Measurements from ENCODE around the gene NIPAL3.

DNA sequence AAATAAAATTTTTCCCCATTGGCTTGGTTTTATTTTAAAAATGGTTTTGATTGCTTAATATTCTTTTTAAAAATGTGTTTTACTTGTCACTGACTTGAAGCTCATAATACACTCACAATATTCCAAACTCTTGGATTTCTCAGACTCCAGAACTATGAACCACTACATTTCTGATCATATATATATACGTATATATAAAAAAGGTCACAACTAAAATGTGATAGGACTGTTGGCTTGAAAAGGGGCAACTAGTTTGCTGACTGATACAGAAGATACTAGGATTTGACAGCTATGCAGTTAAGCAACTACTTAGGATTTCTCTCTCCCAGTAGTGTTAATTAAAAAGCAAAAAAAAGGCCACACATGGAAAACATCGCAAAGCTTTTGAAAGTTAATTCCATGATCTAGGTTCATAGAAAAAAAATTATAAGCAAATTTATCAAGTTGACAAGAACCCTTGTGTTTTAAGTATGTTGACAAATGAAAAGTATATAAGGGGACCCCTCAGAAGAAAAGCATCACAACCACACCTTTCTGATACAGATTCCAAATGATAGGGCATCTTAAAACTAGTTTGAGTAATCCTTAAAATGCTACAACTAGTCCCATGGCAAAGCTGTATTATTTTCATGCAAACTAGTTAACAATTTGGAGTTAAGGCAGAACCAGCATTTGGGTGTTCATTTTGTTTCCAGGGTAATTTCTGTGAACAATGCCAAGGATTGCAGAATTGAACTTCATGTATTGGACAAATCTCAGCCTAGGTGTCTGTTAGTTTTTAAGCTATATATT lies 4.0 kb downstream of the PNRC2 start:
- PRO-cap: no peak

GRCh38 chr1:24190922-24191525 lies 3.9 kb upstream of the IFNLR1 start:
- PRO-cap: bidirectional peak, plus-strand start at chr1:24191230, minus-strand start at chr1:24191033

GRCh38 chr1:24414776-24415986 lies at the start of gene NIPAL3:
Gene NIPAL3 (plus strand): TSS chr1:24415802.
- PRO-cap: bidirectional peak, plus-strand start at chr1:24415802, minus-strand start at chr1:24415628

GRCh38 chr1:24619524-24619806 lies 23.6 kb upstream of the SRRM1 start:
- PRO-cap: no peak

GRCh38 chr1:24695296-24695853 lies 49.9 kb upstream of the CLIC4 start:
- PRO-cap: bidirectional peak, plus-strand start at chr1:24695642, minus-strand start at chr1:24695502

DNA sequence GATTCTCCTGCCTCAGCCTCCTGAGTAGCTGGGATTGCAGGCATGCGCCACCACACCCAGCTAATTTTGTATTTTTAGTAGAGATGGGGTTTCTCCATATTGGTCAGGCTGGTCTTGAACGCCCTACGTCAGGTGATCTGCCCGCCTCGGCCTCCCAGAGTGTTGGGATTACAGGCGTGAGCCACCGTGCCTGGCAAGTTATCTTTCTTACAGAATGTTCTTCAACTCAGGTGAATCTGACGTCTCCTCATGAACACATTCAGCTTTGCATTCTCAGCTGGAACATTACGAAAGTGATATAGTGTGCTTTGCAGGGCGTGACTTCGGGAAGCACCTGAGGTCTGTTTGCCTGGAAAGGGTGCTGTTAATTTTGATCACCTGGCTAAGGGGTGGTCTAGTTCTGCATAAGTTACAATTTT lies 16.4 kb upstream of the CLIC4 start:
- PRO-cap: no peak

DNA sequence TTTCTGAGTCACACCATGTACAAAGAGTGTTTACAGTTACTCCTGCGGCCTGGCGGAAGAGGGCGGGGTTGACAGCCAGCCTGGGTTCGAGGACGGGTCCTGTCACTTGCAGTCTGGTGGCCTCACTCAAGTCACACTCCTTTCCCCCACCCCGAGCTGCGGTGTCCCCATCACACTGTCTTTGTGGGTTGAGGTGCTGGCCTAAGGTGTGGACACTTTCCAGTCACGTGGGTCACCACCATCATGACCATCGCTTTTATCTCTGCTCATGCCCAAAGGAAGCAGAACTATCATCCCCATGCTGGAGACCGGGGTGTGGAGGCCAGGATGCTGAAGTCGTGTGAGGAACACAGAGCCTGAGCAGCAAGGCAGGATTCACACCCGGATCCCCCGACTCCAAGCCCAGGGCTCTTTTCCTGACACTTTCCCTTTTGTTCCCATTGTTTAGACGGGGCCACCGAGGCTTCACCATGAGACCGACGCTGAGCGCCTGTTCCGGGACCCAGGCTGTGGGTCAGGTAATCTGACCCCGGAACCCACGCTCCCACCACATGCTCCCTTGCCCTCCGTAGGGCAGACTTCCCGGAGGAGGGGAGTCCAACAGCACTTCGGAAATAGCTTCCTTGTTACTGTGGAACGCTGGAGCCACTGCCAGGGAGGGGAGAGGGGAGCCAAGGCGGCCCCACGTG lies 18.6 kb downstream of the RUNX3 start:
- PRO-cap: bidirectional peak, plus-strand start at position 105 of the sequence, minus-strand start outside the sequence

- PRO-cap: unidirectional peak, minus-strand start at chr1:24923620
These were observed 6.7 kb downstream of the RUNX3 start for GRCh38 chr1:24923141-24923949.

- PRO-cap: bidirectional peak, plus-strand start at chr1:24929409, minus-strand start at chr1:24929121; bidirectional peak, plus-strand start at chr1:24929898, minus-strand start at chr1:24929778; unidirectional peak, minus-strand start at chr1:24929952
These were observed 573 bp downstream of the RUNX3 start for GRCh38 chr1:24929201-24930204.

DNA sequence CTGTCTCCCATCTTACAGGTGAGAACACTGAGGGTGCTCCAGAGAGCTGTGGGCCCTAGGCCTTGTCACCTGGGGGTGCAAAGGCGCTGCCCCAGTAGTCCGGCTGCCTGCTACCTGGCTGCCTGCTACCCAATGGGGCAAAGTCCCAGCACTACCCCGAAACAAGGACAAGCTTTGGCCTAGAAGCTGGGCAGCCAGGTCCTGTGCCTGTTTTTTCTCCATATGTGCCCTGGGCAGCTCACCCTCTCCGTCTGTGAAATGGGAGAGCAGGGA lies 17.0 kb upstream of the RUNX3 start:
- PRO-cap: no peak

DNA sequence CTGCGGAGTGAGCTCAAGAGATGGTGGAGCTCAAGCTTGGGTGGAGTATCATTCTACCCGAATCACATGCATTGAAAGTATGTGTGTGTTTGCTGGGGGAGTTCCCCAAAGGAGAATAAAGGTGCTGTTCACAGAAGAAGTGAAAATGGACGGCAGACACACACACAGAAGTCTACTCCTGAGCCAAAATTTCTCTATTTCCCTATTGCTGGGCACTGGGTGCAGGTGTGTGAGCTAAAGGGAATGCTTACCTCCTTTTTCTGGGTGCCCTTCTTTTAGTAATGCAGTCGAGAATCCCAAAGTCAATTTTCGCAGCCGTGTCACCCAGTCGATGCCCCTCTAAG lies 58.3 kb upstream of the RUNX3 start:
- PRO-cap: unidirectional peak, plus-strand start at position 134 of the sequence

- PRO-cap: no peak
These were observed 90.4 kb upstream of the RUNX3 start for GRCh38 chr1:25020401-25020949.

- PRO-cap: bidirectional peak, plus-strand start at chr1:25022612, minus-strand start at chr1:25022375; bidirectional peak, plus-strand start at chr1:25023058, minus-strand start at chr1:25023037
These were observed 92.5 kb upstream of the RUNX3 start for GRCh38 chr1:25022182-25023359.

DNA sequence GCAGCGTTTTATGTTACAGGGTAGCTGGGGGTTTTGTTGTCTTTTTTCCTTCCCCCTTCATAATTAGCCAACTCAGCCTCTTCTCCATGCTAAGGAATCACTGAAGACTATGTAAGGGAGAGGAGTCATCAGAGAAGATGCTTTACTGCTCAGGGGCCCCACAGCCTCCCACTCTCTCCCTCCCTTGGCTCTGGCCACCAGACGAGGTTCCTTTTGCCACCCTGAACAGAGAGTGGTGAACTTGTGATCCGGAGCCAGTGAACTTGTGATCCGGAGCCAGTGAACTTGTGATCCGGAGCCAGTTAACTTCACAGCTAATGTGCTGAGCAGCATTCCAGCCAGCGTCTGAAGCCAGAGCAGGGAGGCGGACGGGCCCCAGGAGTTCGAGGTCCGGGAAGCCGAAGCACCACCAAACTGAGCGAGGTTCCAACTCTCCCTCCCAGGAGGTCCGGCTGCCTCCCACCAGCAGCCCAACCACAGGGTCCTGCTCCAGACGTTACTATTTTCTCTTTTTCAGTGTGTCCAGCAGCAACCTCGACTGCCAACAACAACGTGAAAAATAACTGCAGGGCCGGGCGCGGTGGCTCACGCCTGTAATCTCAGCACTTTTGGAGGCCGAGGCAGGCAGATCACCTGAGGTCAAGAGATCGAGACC lies 85.9 kb downstream of the SYF2 start:
- PRO-cap: no peak

- PRO-cap: no peak
These were observed 2.5 kb downstream of the RSRP1 start for GRCh38 chr1:25244702-25245138.

- PRO-cap: no peak
These were observed 2.0 kb downstream of the RSRP1 start for GRCh38 chr1:25245241-25245591.

DNA sequence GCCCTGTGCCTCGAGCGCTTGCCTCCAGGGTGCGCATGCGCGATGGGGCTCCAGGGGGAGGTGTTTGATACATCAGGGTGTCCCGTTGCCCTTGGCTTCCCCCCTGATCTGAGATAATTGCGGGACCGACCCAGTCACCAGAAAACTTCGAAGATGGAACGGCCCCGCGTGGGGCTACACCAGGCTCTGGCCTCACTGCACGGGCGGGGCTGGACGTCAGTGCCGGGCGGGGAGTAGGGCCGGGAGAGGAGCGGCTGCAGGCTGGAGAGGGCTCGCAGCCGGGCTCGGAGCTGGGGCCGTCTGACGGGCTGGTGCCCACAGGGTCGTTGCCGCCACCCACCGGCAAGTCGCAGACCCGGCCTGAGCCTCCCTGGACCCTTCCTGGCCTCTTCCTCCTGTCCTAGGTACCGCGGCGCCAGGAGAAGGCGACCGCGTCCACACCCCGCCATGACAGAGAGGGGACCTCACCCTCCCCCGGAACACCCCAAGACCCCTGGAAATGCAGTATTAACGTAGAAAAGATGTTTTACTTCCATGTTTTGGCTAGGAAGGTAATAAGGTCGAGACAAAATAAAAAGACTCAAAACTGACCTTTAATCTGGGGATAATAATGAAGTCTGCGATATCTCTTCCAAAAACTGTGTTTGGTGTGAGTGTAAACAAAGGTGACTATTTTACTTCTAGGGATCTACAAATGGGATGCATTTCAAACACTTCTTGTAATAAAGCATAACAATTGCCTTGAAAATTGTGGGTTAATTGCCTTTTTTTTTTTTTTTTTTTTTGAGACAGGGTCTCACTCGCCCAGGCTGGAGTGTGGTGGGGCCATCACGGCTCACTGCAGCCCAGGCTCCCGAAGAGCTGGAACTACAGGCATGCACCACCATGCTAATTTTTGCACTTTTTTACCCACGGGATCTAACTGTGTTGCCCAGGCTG lies 601 bp upstream of the RSRP1 start:
- PRO-cap: bidirectional peak, plus-strand start at position 53 of the sequence, minus-strand start outside the sequence

DNA sequence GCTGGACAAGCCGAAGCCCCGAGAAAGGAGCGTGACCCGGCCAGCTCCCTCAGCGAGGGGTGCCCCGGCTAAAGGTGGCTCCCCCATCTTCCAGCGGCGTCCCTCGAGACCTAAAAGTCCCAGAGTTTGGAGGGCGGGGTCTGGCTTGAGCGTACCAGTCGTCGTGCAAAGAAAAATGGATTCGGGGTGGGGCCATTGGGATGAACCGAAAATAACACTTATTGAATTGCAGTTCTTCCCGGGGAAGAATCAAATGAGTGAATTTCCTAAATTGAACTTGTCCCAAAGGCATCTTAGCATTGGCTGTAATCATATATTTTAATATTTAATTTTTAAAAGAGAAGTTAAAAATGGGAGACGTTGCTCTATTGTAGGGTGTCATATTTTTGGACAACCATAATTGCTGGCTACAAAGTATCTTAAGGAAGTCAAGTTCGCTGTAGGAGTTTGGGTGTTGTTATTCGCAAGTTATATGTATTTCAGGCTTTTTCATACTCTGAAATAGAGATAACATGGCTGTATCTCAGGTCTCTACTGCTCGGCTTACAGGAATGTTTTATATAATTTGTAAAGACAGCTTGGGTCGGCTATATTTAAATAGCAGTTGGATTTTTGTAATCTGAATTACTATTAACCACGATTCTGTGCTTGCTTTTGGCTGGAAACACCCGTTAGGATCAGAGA lies 752 bp downstream of the TMEM50A start:
- PRO-cap: no peak

DNA sequence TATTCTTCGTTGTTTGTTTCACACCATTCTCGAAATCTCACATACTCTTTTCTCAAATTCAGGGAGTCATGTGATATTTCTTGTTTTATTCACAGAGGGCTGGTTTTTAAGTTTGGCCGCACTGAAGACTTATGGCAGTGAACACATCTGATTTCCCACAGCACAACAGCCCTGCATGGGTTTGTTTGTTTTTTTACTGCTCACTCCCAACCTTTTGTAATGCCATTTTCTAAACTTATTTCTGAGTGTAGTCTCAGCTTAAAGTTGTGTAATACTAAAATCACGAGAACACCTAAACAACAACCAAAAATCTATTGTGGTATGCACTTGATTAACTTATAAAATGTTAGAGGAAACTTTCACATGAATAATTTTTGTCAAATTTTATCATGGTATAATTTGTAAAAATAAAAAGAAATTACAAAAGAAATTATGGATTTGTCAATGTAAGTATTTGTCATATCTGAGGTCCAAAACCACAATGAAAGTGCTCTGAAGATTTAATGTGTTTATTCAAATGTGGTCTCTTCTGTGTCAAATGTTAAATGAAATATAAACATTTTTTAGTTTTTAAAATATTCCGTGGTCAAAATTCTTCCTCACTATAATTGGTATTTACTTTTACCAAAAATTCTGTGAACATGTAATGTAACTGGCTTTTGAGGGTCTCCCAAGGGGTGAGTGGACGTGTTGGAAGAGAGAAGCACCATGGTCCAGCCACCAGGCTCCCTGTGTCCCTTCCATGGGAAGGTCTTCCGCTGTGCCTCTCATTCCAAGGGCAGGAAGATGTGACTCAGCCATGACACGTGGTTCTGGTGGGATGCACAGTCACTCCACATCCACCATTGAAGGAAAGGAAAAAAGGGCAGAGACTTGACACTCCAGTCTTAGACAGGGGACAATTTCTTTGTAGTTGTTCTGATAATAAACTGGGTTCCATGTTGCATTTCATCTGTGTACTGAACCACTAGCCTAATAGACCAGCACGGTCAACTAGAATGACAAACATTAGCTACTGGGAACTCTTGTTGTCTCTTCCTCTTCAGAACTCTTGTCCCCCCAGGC lies 22.8 kb downstream of the TMEM50A start:
- PRO-cap: no peak

- PRO-cap: no peak
These were observed 15.8 kb downstream of the LDLRAP1 start for GRCh38 chr1:25559009-25559718.